NT2/D1 (cell line): ENCODE measurements around the genes CDSN, HLA-C and LTA.

DNA sequence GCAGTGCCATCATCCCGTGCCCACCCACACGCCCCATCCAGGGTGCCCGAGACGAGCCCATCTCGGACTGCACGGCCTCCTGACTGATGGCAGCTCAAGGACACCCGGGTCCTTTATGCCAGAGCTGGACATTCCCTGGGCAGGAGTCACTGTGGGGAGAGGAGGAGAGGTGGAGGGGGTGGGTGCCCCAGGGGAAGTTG, at the start of gene CDSN:
CDSN (minus strand) TSS at position 88 of the 200 bp plus-strand sequence.
- RRBS, 2 experiments = no CpG with 5 or more reads among the region's 7 CpGs

GRCh38 chr6:31142995-31143705, 4.3 kb upstream of the PSORS1C2 start:
- RRBS, 2 experiments = no CpG with 5 or more reads among the region's 13 CpGs

GRCh38 chr6:31148604-31148814, 9.1 kb downstream of the CCHCR1 start:
- RRBS, 2 experiments = no CpG with 5 or more reads among the region's 3 CpGs

GRCh38 chr6:31178506-31179695, 8.4 kb upstream of the POU5F1 start:
- RRBS, 2 experiments = no CpG with 5 or more reads among the region's 13 CpGs

DNA sequence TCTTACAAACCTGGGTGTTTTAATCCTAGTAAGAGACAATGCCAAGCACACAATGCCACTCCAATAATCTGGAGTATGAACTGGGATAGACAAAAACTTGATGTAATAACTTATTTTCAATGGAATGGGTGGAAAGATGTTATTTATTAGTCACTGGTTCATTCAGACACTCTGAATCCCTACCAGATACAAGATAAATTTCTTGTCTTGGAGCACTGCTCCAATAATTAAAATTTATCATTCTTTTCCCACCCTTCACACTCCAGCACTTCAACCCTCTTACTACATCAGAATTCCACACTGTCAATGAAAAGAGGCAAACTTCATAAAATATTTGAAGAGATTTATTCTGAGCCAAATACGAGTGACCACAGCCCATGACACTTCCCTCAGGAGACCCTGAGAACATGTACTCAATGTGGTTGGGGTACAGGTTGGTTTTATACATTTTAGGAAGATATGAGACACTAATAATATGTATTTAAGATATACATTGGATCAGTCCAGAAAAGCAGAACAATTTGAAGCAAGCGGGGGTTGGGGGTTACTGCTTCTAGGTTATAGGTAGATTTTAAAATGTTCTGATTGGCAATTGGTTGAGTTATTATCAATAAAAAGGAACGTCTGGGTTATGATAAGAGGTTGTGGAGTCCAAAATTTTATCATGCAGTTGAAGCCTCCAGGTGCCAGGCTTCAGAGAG, 7.2 kb downstream of the HLA-C start:
- RRBS, 2 experiments = no CpG with 5 or more reads among the region's 3 CpGs

GRCh38 chr6:31268083-31268568, 3.8 kb downstream of the HLA-C start:
- RRBS, 2 experiments = no CpG with 5 or more reads among the region's 8 CpGs

- RRBS, 2 experiments = no CpG with 5 or more reads among the region's 30 CpGs
Measured at GRCh38 chr6:31271934-31272498, at the start of gene HLA-C. HLA-C (minus strand) TSS chr6:31272092.

DNA sequence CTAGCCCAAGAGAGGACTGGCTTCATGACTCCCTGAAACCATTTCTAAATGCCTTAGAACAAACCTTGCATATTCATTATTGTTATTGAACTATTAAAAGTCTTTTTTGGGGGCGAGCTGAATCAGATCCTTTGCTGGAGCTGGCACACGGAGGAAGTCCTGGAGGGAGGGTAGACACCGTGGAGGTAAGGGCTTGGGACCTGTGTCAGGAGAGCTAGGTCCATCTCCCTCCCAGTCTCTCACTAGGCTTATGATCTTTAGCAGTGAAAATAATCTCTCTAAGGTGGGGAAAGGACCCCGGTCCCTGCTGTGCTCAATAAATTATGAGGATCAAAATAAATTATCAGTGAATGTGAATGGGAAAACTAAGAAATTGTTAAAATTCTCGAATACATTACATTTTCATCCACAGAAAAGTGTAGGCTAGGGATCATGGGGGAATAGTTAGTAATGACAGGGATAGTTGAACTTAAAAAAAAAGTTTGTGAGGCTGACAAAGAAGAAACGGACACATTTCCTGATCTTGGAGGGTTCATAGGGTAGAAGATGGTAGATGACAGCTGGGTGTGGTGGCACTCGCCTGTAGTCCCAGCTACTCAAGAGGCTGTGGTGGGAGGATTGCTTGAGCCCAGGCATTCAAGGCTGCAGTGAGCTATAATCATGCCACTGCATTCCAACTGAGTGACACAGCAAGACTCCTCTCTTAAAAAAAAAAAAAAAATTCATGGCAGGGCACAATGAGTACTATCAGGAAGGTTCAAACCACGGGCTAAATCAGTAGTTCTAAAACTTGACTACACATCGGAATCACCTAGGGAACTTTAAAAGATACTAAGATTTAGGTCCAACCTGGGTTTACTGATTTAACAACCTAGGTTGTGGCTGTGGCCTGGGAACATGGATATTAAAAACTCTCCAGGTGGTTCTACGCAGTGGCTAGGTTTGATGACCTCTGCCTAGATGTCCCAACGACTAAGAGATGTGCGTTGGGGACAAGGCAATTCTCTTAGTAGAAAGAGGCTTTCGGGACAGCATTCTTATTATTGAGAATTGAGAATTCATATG, 2.1 kb upstream of the MICA start:
- RRBS, 2 experiments = no CpG with 5 or more reads among the region's 13 CpGs

GRCh38 chr6:31404724-31405196, 1.4 kb downstream of the MICA start:
- RRBS, 2 experiments = no CpG with 5 or more reads among the region's 5 CpGs

DNA sequence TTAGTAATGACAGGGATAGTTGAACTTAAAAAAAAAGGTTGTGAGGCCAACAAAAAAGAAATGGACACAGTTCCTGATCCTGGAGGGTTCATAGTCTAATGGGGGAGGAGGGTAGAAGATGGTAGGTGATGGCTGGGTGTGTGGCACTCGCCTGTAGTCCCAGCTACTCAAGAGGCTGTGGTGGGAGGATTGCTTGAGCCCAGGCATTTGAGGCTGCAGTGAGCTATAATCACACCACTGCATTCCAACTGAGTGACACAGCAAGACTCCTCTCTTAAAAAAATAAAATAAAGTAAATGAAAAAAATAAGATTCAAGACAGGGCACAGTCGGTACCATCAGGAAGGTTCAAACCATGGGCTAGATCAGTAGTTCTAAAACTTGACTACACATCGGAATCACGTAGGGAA, 2.3 kb upstream of the MICB start:
- RRBS, 2 experiments = no CpG with 5 or more reads among the region's 4 CpGs

GRCh38 chr6:31529386-31530109, 786 bp downstream of the MCCD1 start:
- RRBS, 2 experiments = no CpG with 5 or more reads among the region's 12 CpGs

DNA sequence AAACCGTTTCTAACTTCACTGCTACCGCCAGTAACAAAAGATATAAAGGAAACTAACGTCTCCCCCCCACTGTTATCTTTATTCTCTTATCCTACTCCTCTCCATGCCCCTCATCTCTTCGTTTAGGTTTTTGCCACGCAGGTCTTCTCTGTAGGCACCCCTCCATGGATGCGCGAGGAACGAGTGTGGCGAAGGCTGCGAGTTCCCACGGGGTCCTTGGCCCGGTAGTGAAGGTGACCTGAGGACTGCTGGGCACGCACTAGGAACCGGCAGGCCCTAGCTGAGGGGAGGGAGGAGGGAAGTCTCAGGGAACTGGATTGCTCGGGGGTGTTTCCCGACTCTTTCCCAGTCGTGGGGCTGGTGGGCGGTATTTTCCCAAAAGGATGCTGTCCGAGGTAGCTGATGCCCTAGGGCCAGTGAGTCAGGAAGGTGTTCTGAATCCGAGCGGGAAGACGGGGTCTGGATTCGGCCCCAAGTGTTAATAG, 403 bp upstream of the DDX39B start:
- RRBS, 2 experiments = no CpG with 5 or more reads among the region's 23 CpGs

DNA sequence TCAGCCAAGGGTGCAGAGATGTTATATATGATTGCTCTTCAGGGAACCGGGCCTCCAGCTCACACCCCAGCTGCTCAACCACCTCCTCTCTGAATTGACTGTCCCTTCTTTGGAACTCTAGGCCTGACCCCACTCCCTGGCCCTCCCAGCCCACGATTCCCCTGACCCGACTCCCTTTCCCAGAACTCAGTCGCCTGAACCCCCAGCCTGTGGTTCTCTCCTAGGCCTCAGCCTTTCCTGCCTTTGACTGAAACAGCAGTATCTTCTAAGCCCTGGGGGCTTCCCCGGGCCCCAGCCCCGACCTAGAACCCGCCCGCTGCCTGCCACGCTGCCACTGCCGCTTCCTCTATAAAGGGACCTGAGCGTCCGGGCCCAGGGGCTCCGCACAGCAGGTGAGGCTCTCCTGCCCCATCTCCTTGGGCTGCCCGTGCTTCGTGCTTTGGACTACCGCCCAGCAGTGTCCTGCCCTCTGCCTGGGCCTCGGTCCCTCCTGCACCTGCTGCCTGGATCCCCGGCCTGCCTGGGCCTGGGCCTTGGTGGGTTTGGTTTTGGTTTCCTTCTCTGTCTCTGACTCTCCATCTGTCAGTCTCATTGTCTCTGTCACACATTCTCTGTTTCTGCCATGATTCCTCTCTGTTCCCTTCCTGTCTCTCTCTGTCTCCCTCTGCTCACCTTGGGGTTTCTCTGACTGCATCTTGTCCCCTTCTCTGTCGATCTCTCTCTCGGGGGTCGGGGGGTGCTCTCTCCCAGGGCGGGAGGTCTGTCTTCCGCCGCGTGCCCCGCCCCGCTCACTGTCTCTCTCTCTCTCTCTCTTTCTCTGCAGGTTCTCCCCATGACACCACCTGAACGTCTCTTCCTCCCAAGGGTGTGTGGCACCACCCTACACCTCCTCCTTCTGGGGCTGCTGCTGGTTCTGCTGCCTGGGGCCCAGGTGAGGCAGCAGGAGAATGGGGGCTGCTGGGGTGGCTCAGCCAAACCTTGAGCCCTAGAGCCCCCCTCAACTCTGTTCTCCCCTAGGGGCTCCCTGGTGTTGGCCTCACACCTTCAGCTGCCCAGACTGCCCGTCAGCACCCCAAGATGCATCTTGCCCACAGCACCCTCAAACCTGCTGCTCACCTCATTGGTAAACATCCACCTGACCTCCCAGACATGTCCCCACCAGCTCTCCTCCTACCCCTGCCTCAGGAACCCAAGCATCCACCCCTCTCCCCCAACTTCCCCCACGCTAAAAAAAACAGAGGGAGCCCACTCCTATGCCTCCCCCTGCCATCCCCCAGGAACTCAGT, at the start of gene LTA:
LTA (plus strand) TSS at position 379 of the 1,286 bp plus-strand sequence.
- RRBS, 2 experiments = 89 to 95% methylated on average over 7 of the region's 30 CpGs

DNA sequence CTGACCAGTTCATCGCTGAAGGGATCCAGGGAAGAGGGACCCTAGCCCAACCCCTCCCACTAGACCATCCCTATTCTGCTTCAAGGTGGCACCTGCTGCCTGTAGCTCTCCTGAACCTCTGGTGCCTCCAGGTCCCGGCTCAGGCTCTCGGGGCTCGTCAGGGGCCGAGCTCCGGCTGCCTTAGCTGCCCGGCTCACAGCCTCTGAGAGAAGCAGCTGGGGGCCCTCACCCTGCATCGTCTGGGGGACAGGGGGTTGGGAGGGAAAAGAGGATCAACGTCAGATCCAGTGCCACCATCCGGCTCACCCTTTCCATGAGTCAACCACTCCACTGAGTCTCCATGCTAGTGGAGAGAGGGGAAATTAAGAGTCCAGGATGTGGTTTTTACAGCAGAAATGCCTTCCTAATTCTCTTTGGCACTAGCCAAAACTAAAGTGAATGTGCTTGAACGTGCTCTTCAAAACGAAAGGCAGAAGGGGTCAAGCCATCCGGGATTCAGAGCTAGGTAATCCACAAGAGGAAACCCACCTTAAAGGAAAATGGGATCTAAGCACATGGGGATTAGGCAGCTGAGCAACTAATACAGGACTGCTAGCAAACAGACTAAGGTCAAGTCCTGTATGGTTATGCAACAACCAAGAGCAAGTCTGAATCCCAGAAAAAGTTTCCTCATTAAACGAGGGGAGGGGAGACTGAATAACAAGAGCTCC, 12.9 kb downstream of the BAG6 start:
- RRBS, 2 experiments = 96 to 97% methylated on average over 5 to 8 of the region's 14 CpGs

DNA sequence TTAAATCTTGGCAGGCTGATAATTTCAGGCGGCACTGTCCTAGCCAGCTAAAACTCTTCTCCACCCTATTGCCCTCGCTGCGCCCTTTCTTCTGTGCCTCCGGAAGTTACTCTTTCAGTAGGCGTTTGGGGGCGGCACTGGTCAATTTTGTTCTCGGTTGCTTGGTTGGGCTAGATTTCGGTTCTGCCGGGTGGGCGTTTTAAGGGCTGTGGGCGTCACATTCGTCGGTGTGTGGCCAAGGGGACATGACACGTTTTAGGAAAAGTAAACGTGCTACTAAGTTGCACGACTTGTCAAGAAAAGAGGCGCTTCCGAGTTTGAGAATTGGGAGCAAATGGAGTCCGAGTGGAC, 403 bp upstream of the BAG6 start:
- RRBS, 2 experiments = 2% methylated on average over 6 of the region's 19 CpGs

GRCh38 chr6:31727499-31728088, 1.5 kb downstream of the DDAH2 start:
- RRBS, 2 experiments = no CpG with 5 or more reads among the region's 7 CpGs

DNA sequence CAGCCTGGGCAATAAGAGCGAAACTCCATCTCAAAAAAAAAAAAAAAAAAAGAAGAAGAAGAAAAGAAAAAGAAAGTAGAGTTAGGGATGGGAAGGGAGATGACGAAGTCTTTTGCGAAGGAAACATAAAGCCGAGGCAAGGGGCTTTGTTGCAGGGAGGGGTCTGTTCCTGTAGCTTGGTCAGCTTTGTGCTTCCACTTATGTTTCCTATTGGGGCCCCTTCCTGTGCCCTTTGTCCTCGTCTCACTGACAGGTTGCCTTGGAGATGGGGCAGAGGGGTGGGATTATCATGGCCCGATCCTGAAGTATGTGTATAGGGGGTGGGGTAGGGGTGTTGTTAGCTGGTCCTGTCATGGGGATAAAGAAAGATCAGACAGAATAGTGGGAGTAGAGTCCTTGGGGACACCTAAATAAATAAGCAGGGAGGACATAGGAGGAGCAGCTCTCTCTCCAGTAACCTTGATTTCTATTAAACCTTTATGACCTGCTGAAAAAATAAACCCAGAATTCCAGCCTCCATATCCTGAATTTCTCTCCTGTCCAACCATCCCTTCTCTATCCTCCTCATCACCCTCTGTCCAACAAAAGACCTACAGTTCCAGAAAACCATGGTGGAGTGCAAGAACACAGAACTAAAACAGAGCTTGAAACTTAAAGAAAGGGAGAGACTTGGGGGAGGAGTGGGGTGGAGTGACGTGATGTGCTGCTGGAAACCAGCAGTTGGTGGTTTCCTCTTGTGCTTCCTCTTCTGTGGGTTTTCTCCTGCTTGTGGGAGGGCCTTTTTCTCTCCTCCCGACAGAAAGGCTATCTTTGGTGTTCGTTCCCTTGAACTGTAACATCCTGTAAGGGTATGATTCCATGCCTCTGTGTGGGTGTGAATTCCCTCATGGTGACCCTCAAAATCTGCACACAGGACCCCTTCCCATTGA, 1.3 kb upstream of the CLIC1 start:
- RRBS, 2 experiments = no CpG with 5 or more reads among the region's 9 CpGs

GRCh38 chr6:31817904-31818174, 2.5 kb downstream of the HSPA1A start:
- RRBS, 2 experiments = no CpG with 5 or more reads among the region's 1 CpG

DNA sequence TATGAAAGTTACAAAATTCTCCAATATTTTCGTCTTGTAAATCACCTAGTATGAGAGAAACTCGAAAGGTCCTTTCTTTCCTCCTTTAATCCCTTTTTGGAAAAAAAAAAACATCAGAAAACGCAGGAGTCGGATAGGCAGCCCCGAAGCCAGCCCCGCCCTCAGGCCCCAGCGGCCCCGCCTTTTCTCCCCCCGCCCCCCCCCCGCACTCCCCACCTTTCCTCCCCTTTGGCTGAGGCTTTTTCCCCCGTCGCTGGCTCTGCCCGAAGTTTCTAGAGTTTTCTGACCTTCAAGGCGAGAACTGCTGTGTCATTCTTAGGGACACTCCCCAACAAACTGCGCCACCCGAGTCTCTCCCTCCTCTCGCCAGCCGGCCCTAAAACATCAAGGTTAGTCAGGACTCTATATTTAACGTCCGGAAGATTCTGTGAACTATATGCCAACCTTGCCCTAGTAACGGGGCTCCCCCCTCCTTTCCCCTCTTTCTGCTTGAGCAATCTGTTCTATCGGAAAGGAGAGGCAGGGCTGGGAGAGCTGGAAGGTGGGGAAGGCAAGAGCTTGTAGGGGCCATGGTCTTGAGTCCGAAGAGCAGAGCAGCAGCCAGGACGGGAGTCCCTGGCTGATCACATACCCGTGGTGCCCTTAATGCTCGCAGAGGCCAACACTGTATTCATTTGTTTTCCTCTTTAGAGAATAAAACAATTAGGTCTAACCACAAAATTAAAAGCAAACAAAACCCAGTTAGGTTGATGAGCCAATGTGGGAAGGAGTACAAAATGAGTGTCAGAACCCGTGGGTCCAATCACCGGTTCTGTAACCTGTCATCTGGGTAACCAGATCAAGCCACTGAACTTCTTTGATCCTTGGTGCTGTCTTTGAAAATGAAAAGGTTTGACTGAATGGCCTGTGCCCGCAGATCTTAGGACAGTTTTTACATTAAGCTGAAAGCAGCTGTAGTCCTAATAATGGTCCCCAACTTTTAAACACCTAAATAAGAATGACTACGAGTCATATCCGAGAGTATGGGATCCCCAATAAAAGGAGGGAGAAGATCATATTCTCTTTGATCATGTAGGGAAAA, 5.3 kb upstream of the HSPA1B start:
- RRBS, 2 experiments = 0% methylated on average over 2 of the region's 31 CpGs; no CpG with 5 or more reads in 1 of the 2 experiments

DNA sequence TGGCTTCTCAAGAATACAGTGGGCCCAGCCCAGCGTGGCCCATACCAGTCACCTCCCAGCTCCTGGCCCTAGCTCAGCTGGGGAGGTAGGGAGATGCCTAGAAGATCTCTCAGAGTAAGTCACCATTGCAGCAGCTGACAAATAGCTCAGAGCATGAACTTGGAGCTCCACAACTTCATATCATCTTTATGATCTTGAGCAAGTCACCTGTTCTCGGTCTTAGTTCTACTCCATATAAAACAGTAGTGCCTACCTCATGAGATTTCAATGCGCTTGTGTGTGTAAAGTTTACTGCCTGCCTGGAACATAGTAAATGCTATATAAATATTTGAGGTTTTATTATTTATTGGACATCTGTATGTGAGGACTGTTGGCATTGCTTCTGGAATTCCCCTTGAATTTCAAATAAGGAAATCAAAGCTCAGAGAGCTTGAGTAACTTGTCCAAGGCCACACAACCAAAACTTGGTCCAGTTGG, 3.7 kb downstream of the SLC44A4 start:
- RRBS, 2 experiments = no CpG with 5 or more reads among the region's 3 CpGs